HepG2 (cell line): ENCODE data around the genes HDGFL3 and GOLGA6L4.

DNA sequence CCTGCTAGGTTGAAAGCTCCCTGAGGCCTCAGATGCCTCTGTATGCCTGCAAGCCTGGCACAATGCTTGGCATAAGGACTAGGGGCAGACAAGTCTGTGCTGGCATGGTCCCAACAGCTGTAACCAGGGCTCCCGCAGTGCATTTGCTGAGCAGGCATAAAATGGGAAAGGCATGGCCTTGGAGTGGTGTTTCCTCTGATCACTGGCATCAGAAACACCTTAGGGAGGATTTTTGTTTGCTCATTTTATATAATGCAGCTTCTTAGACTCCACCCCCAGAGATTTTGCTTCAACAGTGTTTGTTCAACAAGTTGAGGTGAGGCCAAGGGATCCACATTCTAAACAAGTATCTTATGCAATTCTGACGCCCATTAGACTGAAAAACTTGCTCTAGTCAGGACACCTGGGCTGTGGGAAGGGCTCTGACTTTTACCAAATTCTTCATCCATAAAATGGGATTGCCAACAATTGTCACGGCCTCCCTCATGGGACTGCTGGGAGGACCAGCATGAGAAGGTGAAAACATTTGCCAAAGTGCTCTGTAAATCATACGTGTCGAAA, 43.1 kb downstream of the STARD5 start:
- RRBS, 2 experiments, result no CpG with 5 or more reads among the region's 5 CpGs
CAGE:
- cytosol, long polyA minus RNA, result no peak
- cytosol, long polyA plus RNA, result no peak
- long polyA plus RNA, result no peak
- nucleus, long polyA minus RNA, result no peak
- nucleus, long polyA plus RNA, result no peak

DNA sequence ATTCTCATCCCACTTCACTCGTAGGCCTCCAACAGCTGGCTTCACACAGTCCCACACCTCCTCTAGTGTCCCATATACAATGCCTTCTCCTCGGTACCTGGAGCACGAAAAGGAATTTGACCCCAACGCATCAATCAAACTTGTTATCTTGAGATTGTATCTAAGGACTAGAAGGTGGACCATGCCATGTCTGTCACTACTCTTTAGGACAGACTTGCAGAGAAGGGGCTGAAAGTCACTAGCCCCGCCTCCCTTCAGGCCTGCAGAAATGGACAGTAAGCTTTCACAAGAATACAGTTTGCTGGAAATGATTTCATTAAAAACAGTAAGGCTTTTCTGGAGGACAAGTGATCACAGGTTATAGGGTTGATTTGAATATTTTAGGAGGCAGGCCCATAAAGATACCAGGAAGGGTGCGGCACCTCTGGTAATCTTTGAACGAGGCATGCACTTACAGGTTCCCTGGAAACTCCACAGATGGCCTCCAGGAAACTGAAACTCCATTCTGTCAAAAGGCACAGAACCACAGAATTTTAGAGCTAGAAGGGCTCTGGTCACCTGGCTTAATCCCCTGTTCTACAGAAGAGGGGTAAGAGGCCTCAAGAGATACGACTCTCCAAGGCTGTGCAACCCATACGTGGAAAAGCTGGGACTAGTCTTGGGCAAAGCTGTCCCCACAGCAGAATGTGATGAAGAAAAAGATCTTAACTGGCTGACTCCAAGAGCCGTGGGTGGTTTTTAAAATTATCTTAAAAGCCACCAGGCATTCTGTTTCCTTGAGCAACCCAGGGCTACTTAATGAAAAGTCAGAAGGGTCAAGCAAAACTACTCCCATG, 1.3 kb downstream of the STARD5 start:
- RRBS, 2 experiments, result no CpG with 5 or more reads among the region's 10 CpGs
CAGE:
- cytosol, long polyA minus RNA, result no peak
- cytosol, long polyA plus RNA, result no peak
- long polyA plus RNA, result no peak
- nucleus, long polyA minus RNA, result no peak
- nucleus, long polyA plus RNA, result no peak

DNA sequence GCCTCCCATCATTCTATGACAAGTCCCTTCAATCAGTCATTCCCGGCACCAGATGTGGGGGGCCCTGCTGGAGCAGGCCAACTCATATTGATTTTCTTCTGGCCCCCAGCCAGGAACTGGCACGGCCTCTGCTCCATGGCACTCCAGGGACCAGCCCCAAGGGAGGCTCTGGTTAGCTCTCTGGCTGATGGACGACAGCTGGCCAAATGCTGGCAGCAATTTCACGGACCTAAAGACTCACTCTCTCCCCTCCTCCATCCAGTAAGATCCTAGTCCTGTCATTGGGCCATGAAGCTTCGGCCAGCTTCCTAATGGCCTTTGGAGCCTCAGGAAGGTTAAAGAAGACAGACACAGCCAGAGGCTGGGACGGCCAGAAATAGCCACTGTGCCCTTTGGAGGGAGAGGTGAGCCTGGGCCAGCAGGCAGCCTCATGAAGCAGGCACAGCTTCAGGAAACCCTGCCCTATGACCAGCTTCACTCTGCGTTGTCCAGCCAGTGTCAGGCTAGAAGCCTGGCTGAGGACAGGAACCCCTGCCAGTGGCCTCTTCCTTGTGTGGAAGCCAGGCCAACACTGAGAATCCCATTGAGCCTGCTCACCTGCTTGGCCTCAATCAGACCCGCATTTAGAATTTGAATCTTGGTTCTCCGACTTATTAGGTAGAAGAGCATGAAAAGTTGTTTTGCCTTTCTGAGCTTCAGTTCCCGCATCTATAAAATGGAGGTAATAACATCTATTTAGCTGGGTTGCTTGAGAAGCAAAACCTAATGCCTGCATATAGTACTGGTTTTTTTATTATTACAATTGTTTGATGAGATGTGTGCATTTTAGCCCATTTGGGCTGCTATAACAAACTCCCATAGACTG, 130.8 kb downstream of the MEX3B start:
- RRBS, 2 experiments, result no CpG with 5 or more reads among the region's 10 CpGs
CAGE:
- cytosol, long polyA minus RNA, result no peak
- cytosol, long polyA plus RNA, result no peak
- long polyA plus RNA, result no peak
- nucleus, long polyA minus RNA, result no peak
- nucleus, long polyA plus RNA, result no peak

DNA sequence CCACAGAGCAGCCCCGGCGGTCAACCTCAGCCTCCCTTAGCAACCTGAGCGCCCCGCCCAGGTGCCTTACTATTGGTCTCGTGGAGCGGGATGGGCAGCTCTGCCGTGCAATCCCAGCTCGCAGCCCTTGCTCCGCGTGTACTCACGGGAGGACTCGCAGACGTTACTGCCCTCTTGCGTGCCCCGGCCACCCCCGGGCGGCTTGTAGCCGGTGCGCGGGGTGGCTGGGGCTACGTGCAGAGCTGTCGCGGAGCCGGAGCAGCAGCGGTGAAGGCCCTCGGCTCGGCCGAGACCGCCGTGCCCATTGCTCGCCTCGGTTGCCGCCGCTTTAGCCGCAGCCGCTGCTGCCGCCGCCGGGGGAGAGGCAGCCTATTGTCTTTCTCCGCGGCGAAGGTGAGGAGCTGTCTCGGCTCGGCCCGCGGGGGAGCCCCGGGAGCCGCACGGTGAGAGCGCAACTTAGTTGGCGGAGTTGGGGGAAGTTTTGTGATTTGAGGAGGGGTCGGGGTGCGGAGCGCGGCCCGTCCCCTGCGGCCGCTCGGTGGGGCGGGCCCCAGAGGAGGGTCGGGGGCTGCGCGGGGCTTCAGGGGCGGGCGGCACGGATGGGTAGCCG, 5.8 kb upstream of the GOLGA6L10 start:
- RRBS, 2 experiments, result no CpG with 5 or more reads among the region's 67 CpGs
CAGE:
- cytosol, long polyA minus RNA, result no peak
- cytosol, long polyA plus RNA, result no peak
- long polyA plus RNA, result no peak
- nucleus, long polyA minus RNA, result no peak
- nucleus, long polyA plus RNA, result no peak

DNA sequence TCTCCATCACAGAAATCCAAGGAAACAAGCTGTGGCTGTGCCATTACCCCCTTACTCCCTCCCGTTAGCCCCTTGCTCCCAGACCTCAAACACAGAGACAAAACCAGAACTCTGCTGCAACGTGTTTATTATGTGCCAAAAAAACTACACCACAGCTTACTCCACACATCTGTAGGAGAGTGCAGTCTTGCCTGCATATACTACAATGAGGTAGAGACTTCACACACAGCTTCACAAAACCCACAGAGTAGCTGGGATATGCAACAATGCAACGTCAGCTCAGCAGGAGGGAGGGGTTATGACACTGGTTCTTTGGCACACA, 2.8 kb upstream of the RPS17 start:
- RRBS, 2 experiments, result no CpG with 5 or more reads among the region's 3 CpGs
CAGE:
- cytosol, long polyA minus RNA, result no peak
- cytosol, long polyA plus RNA, result no peak
- long polyA plus RNA, result no peak
- nucleus, long polyA minus RNA, result no peak
- nucleus, long polyA plus RNA, result no peak

DNA sequence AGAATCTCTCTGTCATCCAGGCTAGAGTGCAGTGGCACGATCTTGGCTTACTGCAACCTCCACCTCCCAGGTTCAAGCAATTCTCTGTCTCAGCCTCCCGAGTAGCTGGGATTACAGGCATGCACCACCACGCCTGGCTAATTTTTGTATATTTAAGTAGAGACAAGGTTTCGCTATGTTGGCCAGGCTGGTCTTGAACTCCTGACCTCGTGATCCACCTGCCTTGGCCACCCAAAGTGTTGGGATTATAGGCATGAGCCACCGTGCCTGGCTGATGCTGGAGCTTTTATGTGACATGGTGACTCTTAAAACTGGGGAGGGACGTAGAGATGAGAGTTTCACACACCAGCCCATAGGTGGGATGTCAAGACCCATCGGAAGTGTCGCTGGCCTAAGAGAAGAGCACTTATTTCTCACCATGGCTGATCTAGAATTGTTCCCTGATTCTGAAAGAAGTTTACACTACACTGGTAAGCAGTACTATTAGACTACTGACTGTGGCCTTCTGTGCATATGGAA, 24.7 kb downstream of the WHAMM start:
- RRBS, 2 experiments, result no CpG with 5 or more reads among the region's 9 CpGs
CAGE:
- cytosol, long polyA minus RNA, result no peak
- cytosol, long polyA plus RNA, result no peak
- long polyA plus RNA, result no peak
- nucleus, long polyA minus RNA, result no peak
- nucleus, long polyA plus RNA, result no peak

GRCh38 chr15:83061509-83062100, 5.4 kb downstream of the BTBD1 start:
- RRBS, 2 experiments, result no CpG with 5 or more reads among the region's 4 CpGs
CAGE:
- cytosol, long polyA minus RNA, result no peak
- cytosol, long polyA plus RNA, result no peak
- long polyA plus RNA, result no peak
- nucleus, long polyA minus RNA, result no peak
- nucleus, long polyA plus RNA, result no peak

DNA sequence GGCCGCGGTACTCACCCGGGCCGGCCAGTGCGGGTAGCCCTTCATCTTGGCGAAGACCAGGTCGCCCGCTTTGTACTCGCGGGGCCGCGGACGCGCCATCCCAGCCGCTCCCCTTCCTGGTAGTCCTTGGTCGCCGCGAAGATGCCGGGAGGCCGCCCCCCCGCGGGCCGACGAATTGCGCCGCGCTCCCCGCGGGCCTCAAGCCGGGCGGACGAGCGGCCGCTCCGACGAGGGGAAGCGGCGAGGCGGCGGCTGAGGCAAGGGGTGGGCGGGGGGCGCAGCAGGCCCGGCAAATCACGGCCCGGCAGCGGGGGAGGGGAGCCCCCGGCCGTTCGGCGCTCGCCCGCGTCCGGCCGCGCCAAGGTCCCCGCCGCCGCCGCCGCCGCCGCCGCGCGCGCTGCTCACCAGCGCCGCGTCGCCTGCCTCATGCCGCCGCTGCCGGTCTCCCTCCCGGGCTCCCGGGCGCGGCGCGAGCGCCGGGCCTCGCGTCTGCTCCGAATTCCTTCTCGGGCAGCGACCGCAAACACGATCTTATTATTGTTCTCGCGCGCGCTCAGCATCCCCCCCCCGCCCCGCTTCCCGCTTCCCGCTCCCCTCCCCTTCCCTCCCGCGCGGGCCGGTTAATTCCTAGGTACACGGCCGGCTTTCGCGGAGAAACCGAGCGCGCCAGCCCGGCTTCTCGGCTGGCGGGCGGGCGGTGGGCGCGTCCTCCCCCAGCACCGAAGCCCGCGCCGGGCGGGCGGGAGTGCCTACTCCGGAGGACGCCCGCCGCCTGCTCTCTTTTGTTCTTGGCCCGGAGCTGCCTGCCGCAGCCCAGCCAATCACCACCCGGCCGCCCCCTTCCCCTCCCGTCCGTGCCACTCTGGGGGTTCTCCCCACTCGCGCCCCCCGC, at the start of gene HDGFL3:
TSS of gene HDGFL3 (minus strand) at position 508 of the 892 bp plus-strand sequence.
- RRBS, 2 experiments, result 14 to 20% methylated on average over 39 to 50 of the region's 134 CpGs
CAGE:
- cytosol, long polyA minus RNA, result no peak
- cytosol, long polyA plus RNA, result no peak
- long polyA plus RNA, result no peak
- nucleus, long polyA minus RNA, result no peak
- nucleus, long polyA plus RNA, result no peak

DNA sequence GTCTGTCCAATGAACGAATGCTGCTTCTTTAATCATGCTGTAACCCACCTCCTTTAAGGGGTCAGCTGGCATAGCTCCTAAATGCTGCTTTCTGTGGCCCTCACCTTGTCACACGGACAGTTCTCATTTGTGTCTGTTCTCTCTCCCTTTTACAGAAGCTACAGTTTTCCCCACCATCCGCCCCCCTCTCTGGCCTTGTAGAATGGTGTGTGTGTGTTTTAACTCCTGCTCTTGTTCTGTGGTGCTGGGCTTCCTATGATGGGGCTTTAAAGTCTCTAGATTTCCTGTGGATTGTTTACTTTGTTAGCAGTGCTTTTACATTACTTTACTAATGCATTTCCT, 1.2 kb upstream of the HDGFL3 start:
- RRBS, 2 experiments, result no CpG with 5 or more reads among the region's 3 CpGs
CAGE:
- cytosol, long polyA minus RNA, result no peak
- cytosol, long polyA plus RNA, result no peak
- long polyA plus RNA, result no peak
- nucleus, long polyA minus RNA, result no peak
- nucleus, long polyA plus RNA, result no peak

DNA sequence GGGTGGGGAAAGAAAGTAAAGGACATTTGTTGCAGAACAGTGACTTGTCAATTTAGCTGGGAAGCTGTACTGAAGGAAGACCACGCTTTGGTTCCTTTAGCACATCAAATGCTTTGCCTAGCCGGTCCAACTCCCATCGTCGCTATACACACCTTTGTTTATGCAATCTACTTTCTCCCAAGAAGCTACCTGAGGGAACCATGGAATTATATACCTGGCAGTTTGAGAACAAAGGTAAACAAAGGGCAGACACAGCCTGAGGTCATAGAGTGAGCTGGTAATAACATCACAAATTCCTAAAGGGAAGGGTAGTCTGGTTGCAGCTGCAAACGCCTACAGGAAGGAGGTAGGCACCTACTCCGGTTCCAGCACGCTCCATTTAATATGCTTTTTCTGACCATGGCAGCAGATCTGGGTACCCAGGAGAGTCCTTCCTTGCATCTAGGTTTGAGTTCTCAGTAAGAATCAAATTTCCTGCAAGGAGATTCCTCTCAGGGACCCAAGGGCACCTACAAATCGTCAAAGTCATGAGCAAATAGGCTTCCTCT, 68.4 kb upstream of the BNC1 start:
- RRBS, 2 experiments, result no CpG with 5 or more reads among the region's 8 CpGs
CAGE:
- cytosol, long polyA minus RNA, result no peak
- cytosol, long polyA plus RNA, result no peak
- long polyA plus RNA, result no peak
- nucleus, long polyA minus RNA, result no peak
- nucleus, long polyA plus RNA, result no peak

- RRBS, 2 experiments, result 94% methylated on average over 8 of the region's 69 CpGs
CAGE:
- cytosol, long polyA minus RNA, result no peak
- cytosol, long polyA plus RNA, result no peak
- long polyA plus RNA, result no peak
- nucleus, long polyA minus RNA, result no peak
- nucleus, long polyA plus RNA, result no peak
Observed at GRCh38 chr15:83654363-83655319, 718 bp downstream of the ADAMTSL3 start.

- RRBS, 2 experiments, result no CpG with 5 or more reads among the region's 9 CpGs
CAGE:
- cytosol, long polyA minus RNA, result no peak
- cytosol, long polyA plus RNA, result no peak
- long polyA plus RNA, result no peak
- nucleus, long polyA minus RNA, result no peak
- nucleus, long polyA plus RNA, result no peak
Observed at GRCh38 chr15:84235495-84235836, at the start of gene GOLGA6L4. Gene GOLGA6L4 (plus strand): TSS chr15:84235773.

- RRBS, 2 experiments, result no CpG with 5 or more reads among the region's 25 CpGs
CAGE:
- cytosol, long polyA minus RNA, result start-site peak on the plus strand at chr15:84631428-84631476, 18 reads
- cytosol, long polyA plus RNA, result no peak
- long polyA plus RNA, result no peak
- nucleus, long polyA minus RNA, result no peak
- nucleus, long polyA plus RNA, result start-site peak on the plus strand at chr15:84631457-84631489, 189 and 197 reads in 2 replicates; start-site peak on the plus strand at chr15:84632108-84632144, 18 and 21 reads in 2 replicates
Observed at GRCh38 chr15:84631354-84632276, 22.5 kb downstream of the WDR73 start.

GRCh38 chr15:84715209-84716004, 532 bp downstream of the SEC11A start:
- RRBS, 2 experiments, result 3 to 17% methylated on average over 1 to 3 of the region's 39 CpGs
CAGE:
- cytosol, long polyA minus RNA, result no peak
- cytosol, long polyA plus RNA, result no peak
- long polyA plus RNA, result no peak
- nucleus, long polyA minus RNA, result no peak
- nucleus, long polyA plus RNA, result no peak

DNA sequence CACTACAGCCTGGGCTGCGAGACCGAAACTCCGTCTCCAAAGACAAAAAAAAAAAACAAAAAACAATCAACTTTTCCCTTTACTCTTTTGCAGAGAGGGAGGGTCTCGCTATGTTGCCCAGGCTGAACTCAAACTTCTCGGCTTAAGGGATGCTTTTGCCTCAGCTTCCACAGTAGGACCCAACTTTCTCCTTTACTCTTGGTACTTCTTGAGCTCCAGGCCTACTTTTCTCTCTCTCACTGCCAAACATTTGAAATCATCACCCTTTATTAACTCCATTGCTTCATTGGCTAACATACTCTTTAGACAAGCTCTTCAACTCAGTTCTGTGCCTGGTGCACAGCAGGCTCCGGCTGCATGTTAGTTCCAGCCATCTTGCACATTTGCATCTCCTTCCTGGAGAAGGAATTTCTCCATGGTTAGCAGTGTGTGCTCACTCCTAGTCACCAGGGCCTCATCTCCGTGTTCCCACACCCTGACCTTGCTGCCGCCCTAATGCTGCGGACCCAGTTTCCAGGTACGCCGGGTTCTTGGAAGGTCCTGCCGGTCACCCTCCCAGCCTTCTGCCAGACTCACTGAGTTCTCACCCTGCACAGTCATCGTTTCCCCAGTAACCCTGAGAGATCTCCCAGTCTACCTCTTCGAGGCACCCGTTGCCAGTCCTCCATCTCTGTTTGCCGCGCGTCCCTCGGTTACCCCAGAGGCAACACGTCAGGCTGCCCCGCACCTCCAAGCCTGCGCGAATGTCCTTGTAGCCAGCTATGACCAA, 1.0 kb upstream of the ZNF592 start:
- RRBS, 2 experiments, result no CpG with 5 or more reads among the region's 23 CpGs
CAGE:
- cytosol, long polyA minus RNA, result no peak
- cytosol, long polyA plus RNA, result no peak
- long polyA plus RNA, result no peak
- nucleus, long polyA minus RNA, result no peak
- nucleus, long polyA plus RNA, result no peak

- RRBS, 2 experiments, result no CpG with 5 or more reads among the region's 7 CpGs
CAGE:
- cytosol, long polyA minus RNA, result no peak
- cytosol, long polyA plus RNA, result no peak
- long polyA plus RNA, result no peak
- nucleus, long polyA minus RNA, result no peak
- nucleus, long polyA plus RNA, result no peak
Observed at GRCh38 chr15:84810041-84810855, 6.9 kb upstream of the ALPK3 start.

GRCh38 chr15:84833267-84833923, 16.2 kb downstream of the ALPK3 start:
- RRBS, 2 experiments, result no CpG with 5 or more reads among the region's 4 CpGs
CAGE:
- cytosol, long polyA minus RNA, result no peak
- cytosol, long polyA plus RNA, result no peak
- long polyA plus RNA, result no peak
- nucleus, long polyA minus RNA, result no peak
- nucleus, long polyA plus RNA, result no peak

DNA sequence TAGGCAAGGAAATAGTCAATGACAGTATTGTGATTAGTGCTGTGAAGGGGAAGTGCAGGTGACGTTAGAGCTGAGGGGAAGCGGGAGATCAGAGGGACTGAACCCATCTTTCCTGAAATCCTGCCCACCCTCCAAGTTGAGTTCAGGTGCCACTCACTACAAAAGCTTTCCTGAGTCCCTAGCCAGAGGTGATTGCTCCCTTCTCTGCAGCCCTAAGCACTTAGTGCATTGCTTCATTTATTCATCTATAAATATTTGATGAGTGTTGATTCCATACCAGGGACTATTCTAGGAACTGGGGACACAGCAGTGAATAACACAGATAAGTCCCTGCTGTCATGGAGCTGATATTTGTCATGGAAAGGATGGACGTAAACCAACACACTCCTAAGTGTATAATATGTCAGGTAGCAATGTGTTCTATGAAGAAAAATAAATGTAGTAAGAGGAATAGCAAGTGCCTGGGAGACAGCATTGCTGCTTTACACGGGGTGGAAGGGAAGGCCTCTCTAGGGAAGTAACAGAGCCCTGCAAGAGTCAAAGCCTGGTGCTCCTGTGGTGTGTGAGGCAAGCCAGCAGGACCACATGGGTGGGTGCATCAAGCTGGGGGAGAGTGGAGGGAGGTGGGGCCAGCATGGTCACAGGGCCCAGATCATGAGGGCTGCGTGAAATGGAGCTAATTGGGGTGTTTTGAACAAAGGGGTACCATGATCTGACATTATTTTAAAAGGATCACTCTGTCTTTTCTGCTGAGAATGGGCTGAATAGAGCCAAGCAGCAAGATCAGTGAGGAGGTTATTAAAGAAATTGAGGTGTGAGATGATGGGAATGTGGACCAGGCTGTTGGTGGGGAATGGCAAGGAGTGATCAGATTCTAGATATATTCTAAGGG, 18.7 kb downstream of the ALPK3 start:
- RRBS, 2 experiments, result no CpG with 5 or more reads among the region's 5 CpGs
CAGE:
- cytosol, long polyA minus RNA, result no peak
- cytosol, long polyA plus RNA, result no peak
- long polyA plus RNA, result no peak
- nucleus, long polyA minus RNA, result no peak
- nucleus, long polyA plus RNA, result no peak

GRCh38 chr15:84844881-84845525, 27.8 kb downstream of the ALPK3 start:
- RRBS, 2 experiments, result no CpG with 5 or more reads among the region's 3 CpGs
CAGE:
- cytosol, long polyA minus RNA, result no peak
- cytosol, long polyA plus RNA, result no peak
- long polyA plus RNA, result no peak
- nucleus, long polyA minus RNA, result no peak
- nucleus, long polyA plus RNA, result no peak

DNA sequence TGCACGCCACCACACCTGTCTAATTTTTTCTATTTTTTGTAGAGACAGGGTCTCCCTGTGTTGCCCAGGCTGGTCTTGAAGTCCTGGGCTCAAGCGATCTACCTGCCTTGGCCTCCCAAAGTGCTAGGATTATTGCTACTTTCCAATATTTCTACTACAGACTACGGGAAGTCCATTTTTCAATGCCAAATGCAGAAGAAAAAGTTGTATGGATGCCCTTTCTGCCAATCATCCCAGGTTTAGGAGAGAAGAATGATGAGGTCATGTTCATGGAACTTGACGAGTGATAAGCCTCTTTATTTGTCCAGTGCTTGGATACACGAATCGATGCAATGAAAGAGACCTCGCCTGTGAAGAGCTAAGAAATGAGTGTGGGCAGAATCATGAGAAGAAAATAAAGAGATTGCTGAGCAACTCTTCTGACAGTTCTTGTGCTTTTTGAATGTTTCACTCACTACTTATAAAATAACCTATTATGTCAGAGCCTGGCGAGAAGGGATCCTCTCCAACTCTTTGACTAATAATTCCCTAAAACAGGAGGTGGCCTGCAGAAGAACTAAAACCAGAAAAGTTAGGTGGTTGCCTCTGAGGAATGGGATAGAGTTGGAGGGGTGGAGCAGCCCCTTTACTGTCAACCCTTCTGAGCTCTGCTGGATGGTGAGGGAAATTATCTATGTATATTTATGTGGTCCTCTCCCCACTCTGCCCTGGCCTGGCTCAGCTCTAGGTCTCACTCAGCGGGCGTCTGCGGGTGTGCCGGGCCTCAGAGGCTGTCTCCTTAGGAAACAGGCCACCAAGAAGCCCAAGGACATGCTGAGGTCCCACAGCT, 888 bp upstream of the SLC28A1 start:
- RRBS, 2 experiments, result 0 to 7% methylated on average over 1 of the region's 12 CpGs
CAGE:
- cytosol, long polyA minus RNA, result no peak
- cytosol, long polyA plus RNA, result no peak
- long polyA plus RNA, result no peak
- nucleus, long polyA minus RNA, result no peak
- nucleus, long polyA plus RNA, result no peak